Cardiac atrium fibroblast (primary cell): ENCODE measurements around a stretch of chr12.

DNA sequence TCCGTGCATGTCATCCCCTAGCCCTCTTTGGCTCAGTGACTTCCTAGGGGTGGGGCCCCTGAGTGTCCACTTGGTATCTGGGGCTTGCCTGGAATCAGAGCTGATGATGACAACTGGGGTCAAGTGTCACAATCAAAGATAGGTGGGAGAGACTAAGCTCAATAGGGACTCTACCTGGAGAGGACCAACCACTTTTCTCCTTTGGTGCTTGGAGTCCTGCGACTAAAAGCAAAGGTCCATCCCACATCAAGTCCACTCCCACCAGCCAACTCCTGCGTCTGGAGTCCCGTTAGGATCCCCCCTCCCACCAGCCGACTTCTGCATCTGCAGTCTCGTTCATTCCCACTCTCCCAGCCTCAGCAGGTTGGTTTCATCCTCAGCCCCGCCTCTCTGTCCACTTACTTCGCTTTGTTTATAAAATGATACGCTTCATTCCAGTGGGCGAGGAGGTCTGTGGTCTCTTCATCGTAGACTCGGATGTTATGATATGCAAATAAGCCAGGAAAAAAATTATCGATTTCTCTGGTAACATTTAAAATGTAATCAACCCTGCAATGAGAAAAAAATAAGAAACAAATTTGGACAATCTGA, 56.9 kb downstream of the SSH1 start:
- RAMPAGE, long total RNA = no peak

GRCh38 chr12:108816613-108817259, 40.6 kb downstream of the SSH1 start:
- RAMPAGE, long total RNA = no peak

GRCh38 chr12:108823862-108824253, 33.5 kb downstream of the SSH1 start:
- RAMPAGE, long total RNA = no peak

GRCh38 chr12:108825985-108826837, 31.2 kb downstream of the SSH1 start:
- RAMPAGE, long total RNA = no peak

- RAMPAGE, long total RNA = no peak
Measured at GRCh38 chr12:108833800-108834084, 23.6 kb downstream of the SSH1 start.

DNA sequence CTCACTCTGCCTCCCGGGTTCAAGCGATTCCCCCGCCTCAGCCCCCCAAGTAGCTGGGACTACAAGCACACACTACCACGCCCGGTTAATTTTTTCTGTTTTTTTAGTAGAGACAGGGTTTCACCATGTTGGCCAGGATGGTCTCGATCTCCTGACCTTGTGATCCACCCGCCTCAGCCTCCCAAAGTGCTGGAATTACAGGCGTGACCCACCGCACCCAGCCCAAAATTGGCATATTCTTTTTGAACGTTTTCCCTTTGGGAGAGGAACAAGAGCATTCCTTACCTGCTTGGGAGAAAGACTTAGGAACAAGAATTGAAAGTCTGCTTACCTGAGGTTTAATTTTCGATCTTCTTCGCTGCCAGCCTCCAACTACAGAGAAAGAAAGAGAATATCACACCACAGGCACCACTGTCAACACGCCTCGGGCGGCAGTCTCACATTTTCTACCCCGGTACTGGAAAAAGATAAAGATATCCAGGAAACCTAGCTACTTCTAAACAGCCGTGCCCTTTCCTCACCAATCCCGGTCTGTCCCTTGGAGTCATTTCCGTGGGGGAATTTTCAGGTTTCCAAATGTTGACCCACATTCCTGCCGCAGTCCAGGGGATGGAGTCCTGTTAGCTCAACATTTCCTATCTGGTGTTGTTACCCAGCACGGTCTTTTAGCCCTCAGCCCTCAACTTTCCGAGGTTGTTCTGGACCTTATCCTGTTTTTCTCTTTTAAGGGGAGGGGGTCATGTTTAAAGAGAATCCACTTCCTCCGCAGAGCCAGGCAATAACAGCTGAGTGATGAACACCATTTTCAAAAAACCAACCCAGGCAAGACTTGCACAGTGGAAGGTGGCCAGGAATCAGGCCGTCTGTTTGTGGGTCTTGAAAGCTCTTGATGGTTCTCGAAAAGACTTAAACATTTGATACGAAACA, 4.8 kb downstream of the SSH1 start:
- RAMPAGE, long total RNA = no peak

DNA sequence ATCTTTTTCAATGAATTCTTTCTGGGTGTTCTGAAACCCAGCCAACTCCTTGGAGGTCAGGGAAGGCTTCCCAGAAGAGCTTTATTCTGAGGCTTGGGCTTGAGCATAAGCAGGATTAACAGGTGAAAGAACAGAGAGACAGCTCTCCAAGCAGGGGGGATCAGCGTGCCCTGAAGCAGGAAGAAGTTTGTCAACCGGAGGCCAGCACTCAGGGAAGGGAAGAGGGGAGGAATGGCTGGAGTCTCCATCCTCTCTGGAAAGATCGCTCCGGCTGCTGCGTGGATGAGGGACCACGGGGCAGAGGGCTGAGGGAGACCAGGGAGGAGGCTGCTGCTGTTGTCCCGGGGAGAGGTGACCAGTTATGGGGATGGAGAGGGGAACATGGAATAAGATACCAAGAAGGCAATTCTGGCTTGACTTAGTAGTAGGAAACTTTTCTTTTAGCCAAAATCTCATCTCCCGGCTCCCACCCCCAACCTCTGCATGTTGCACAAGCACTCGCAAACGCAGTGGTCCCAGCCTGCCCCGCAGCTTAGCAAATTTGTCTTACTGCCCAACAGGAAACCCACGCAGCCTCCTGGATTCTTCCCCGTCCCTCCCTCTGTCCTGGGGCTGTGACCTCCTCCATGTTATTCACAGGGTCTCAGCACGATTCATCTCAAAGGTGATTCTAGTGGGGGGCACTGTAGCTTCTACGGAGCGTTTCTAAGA, 1.1 kb upstream of the SSH1 start:
- RAMPAGE, long total RNA = no peak

DNA sequence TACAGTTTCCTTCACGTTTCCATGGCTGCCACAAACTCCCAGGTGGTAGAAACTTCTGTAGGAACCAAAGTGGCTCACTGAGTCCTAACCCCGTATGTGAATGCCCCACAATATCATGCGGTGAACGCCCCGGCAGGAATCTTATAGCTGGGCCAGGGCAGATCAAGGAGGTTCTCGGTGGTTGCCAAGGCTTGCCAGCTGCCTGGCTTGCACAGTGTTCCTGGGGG, 54.6 kb downstream of the SVOP start:
- RAMPAGE, long total RNA = no peak

GRCh38 chr12:109098823-109099073, 1.4 kb downstream of the UNG start:
- RAMPAGE, long total RNA = no peak

- RAMPAGE, long total RNA = no peak
Measured at GRCh38 chr12:109113054-109113728, 3.2 kb upstream of the ACACB start.

DNA sequence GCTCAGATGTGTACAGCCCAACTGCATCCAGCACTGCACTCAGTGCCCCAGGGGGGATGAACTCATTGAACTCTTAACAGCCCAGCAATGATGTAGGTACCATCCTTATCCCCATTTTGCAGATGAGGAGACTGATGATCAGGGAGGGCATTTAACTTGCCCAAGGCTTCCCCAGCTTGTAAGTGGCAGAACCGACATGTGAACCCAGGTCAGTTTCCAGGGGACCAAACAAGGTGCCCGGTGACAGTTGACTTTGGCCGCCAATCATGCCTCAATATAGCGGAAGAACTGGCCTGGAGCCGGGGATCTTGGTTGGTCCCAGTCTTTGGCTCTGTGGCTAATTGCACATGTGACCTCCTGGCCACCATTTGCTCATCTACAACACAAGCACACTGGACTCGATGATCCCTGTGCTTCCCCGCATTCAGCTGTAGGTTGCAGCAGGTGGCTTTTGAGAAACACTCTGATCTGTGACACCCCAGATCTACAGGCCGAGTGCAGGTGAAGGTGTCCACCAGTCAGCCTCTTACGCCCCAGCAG, 13.9 kb downstream of the ACACB start:
- RAMPAGE, long total RNA = no peak

DNA sequence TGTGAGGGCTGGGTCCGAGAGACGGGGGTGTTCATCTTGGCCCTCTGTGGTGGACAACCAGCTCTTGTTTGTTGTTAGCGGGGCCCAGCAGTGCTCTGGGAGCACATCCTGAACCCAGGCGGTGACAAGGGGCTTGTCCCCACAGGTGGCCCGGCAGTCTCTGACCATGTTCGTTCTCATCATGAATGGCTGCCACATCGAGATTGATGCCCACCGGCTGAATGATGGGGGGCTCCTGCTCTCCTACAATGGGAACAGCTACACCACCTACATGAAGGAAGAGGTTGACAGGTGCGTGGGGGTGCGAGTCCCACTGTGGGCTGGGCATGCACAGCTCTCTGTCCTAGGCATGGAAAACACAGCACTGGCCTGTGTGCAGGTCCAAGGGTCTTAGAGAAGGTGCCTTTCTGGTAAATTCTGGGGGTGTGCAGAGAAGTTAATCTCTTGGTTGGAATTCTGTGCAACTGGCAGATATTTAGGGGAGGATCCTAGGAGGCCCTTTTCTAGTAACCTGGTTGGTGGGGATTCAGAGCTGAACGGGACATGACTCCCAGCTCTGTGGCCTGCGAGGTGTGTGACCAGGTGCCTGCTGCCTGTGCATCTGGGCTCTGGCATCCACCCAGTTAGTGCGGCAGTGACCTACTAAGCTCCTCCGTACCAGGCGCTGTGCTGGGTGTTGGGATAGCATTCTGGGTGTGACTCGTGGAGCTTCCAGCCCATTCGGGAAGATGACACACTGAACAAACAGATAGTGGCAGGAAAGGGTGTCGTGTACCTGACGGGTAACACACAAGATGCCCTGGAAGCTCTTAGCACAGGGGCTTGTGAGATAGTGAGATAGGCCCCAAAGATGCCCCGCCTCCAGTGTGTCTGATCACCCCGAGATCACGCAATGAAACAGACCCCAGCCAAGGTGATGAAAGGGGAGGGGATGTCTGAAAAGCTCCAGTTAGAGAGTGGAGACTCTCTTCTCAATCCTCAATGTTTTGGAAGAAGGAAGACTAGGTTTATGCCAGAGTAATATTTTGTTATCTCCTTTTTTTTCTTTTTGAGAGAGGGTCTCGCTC, 80.8 kb downstream of the ACACB start:
- RAMPAGE, long total RNA = no peak

DNA sequence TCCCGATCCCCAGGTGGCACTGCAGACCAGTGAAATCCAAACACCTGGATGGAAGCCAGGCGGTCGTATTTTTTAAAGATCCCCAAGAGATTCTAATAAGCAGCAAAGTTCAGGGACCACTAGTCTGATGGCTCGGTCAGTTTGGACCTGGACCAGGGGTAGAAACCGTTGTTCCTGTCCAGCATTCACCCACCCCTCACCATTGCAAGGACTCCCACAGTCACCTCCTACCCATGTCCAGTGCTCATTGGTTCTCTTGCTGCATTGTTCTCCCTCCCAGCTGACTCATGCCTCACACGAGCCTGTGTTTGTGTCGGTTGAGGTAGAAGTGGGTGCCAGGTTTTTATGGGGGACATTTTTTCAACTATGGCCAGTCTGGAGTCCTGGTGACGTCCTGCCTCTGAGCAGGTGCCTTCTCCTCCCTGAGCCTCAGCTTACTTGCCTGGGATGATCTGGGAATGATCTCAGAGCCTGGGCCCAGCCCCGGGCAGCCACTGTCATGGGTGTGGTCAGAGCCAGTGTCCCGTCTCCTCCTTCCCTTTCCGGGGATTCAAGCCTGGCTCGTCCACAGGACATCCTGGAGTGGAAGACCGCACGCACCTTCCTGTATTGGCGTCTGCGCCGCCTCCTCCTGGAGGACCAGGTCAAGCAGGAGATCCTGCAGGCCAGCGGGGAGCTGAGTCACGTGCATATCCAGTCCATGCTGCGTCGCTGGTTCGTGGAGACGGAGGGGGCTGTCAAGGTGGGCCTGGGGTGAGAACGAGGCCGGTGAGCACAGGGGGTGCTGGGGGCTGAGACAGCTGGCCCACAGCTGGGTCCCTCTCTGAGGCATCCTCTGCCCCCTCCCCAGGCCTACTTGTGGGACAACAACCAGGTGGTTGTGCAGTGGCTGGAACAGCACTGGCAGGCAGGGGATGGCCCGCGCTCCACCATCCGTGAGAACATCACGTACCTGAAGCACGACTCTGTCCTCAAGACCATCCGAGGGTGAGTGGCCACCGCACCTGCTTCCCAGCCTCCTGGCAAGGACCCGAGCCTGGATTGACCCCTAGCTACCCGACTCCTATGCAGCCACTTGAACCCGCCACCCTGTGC, 44.2 kb downstream of the FOXN4 start:
- RAMPAGE, long total RNA = no peak

- RAMPAGE, long total RNA = no peak
Measured at GRCh38 chr12:109458658-109459226, 18.4 kb downstream of the KCTD10 start.

- RAMPAGE, long total RNA = no peak
Measured at GRCh38 chr12:109461868-109462970, 14.9 kb downstream of the KCTD10 start.

GRCh38 chr12:109534288-109534825, 38.9 kb downstream of the MMAB start:
- RAMPAGE, long total RNA = no peak

GRCh38 chr12:109588443-109589532, 15.2 kb downstream of the MVK start:
- RAMPAGE, long total RNA = no peak

GRCh38 chr12:109714068-109714772, 595 bp downstream of the FAM222A start:
- RAMPAGE, long total RNA = no peak

DNA sequence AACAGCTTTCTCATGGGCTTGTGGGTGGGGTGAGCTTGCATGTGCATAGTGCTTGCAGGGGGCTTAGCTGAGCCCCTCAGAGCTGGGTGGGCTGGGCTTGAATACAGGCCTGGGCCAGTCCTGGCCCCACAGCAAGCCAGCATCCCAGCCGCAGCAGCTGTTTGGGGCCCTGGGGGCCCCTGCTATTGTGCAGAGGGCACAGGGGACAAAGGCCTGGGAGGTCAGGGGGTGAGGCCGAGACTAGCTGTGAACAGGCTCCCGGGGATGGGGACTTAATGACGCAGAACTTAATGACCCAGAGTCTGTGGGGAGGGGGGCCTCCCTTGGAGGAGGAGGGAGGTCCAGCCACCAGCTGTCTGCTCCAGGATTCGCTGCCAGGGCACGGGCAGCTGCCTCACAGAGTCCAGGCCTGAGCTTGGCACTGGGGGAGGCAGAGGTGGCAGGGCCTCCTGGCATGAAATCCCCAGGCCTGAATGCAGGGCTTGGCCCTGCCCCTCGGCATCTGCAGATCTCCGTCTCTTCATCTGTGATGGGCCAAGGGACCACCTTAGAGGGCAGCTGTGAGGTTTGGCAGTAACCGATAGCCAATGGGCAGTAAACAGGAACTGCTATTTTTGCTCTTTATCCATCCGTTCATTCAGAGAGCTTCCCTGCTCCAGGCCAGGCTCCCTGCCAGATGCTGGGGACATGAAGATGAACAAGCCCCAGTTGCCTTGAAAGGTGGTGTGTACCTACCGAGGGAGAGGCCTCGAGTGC, 6.6 kb downstream of the FAM222A start:
- RAMPAGE, long total RNA = no peak

GRCh38 chr12:109735578-109736330, 22.1 kb downstream of the FAM222A start:
- RAMPAGE, long total RNA = no peak